UCH-1 (cell line): ENCODE data around the genes TMEM123, GRIA4 and ACAT1.

DNA sequence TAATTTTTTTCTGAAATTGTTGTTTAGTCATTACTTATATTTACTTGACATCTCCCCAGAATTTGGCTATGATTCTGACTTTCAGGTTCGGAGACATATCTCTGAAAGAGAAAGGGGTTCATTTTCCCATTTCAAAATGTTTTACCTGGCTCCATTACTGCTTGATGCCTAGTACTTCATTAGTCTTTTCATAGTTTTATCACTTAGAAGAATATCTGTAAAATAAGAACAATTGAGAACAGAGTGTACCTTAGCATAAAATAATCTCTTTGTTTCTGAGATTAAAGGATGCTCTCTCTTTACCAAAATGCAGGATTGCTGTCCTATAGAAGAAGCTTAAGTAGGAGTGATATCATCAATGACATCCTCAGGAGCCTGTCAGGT, 943.8 kb downstream of the JRKL start:
- RRBS, result no CpG with 5 or more reads among the region's 1 CpG

DNA sequence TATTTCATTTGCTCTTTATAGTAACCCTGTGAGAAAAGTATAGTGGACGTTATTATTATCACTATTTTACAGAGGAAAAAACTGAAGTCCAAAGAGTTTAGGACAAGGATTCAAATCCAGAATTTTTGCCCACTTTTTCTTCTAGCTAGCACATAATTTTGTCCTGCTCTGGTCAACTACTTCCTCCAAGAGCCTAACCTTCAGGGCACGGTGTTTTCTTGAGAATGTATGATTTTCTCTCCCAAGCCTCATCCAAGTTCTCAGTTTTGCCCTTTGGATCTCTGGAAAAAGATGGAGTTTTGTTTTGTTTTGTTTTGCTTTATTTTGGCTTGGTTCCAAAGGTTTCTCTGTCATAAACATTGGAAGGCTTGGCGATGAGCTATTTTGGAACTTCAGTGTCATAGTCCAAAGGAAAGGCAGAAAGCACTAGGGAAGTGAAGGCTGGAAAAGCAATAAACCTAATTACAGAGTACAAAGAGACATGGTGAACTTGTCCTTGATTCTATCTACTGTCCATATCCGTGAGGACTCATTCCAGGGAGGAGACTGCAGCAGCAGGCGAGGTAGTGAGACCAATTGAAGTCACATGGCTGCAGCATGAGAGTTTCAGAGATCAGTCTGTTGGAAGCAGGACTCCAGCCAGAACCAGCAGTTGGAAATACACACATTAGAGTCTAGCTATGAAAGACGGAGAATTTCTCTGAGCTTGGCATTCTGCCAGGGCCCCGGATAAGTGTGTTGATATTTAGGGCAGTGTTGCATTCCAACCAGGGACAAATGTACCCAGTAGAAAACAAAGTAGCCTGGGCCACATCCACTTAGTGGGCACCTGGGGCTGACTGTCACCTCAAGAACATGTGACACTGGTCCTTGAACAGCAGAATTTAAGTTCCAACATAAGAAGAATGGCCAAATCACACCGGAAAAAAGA, 54.2 kb upstream of the ARHGAP42 start:
- RRBS, result no CpG with 5 or more reads among the region's 8 CpGs

DNA sequence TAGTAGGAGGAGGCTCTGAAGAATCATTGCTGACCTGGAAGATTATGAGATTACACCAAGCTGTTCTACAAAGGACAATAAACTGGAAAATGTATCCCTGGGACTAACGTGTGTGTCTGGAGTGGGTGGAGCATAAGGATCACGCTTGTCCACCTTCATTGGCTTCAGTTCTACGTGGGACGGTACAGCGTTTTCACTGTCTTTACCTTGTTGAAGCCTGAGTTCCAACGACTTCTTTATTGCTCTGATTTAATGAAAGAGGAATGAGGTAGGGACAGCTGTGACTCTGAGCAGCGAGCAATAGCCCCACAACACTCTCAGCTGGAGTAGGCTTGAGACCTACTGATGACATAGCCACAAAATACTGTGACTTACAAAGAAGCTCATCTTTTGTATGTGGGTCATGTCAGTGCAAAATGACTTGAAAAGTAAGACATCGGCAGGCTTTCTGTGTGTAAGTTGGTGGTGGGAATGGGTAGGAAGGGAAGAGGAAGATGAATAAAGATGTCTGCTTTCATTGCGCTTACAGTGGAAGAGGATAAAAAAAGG, 87.1 kb downstream of the ARHGAP42 start:
- RRBS, result no CpG with 5 or more reads among the region's 9 CpGs

GRCh38 chr11:101852414-101852674, 62.5 kb upstream of the CEP126 start:
- RRBS, result no CpG with 5 or more reads among the region's 11 CpGs

GRCh38 chr11:102216815-102217186, 100.5 kb upstream of the BIRC3 start:
- RRBS, result no CpG with 5 or more reads among the region's 1 CpG

- RRBS, result no CpG with 5 or more reads among the region's 3 CpGs
Observed at GRCh38 chr11:102220412-102220893, 96.8 kb upstream of the BIRC3 start.

GRCh38 chr11:102223497-102224261, 93.6 kb upstream of the BIRC3 start:
- RRBS, result no CpG with 5 or more reads among the region's 8 CpGs

DNA sequence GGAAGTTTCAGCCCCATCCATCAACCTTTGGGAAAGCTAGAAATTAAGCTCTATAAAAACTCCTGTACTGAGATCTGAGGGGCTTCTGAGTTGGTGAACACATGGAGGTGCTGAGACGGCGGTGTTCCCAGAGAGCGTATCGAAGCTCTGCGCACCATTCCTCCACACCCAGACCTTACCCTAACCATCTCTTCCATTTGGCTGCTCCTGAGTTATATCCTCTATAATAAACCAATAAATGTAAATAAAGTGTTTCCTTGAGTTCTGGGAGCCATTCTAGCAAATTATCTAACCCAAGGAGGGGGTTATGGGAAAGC, 41.4 kb downstream of the TMEM123 start:
- RRBS, result no CpG with 5 or more reads among the region's 5 CpGs

DNA sequence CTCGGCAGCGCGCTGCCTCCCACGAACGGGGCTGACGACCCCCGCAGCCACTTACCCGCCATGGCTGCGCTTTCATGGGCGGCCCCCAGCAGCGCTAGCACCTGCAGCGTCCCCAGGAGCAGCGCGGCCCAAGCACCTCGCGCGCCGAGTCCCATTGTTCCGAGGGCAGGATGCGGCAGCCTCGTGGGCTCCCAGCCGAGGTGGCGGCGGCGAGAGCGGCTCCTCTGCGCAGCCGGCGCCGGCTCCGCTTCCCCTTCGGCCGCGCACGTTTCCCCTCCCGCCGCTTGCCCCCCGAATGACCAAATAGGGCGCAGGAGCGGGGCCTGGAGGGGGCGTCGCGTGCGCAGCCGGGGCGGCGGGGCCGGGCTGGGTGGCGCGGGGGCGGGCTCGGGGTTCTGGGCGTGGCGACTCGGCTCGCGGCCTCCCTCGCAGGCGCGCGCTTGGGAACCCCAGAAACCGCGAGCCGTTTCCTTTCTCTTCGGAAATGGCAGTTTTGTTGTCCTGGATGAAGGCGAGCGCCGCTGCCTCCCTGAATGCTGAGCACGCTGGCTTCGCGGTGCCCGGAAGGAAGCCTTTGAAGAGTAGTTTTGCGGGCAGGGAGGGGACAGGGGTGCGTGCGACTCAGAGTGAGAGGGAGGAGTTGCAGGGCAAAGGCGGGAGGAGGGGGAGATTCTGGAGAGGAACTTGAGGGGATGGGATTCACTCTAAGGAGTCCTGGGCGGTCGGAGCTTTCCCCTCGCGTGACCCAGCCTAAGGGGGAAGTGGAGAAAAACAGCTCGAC, at the start of gene TMEM123:
Gene TMEM123, minus strand, starts transcription at position 297 of the 781 bp plus-strand sequence.
- RRBS, result no CpG with 5 or more reads among the region's 81 CpGs

GRCh38 chr11:102552314-102553019, 21.9 kb upstream of the MMP7 start:
- RRBS, result no CpG with 5 or more reads among the region's 10 CpGs

GRCh38 chr11:102831262-102832001, 12.0 kb downstream of the MMP3 start:
- RRBS, result no CpG with 5 or more reads among the region's 33 CpGs

- RRBS, result no CpG with 5 or more reads among the region's 6 CpGs
Observed at GRCh38 chr11:103772967-103773635, 263.3 kb upstream of the DDI1 start.

- RRBS, result no CpG with 5 or more reads among the region's 4 CpGs
Observed at GRCh38 chr11:104705479-104706265, 262.7 kb downstream of the CASP4 start.

- RRBS, result no CpG with 5 or more reads among the region's 2 CpGs
Observed at GRCh38 chr11:104829968-104830495, 138.3 kb downstream of the CASP4 start.

DNA sequence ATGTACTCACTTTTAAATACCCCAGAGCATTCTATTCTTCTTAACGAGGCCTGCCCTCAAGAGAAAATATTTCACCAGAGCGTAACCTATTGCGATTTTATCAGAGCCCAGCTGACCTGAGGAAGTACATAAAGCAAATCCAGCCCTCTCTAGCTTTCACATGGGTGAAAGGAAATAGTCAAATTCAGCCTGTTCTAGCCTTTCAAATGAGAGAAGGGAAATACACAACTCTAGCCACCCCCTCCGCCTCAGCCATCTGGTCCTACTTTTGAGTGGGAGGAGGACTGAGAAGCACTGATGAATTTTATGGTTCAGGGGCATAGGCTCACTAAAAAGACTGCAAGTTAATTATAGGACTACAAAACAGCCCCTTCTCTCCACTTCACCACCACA, 109.0 kb downstream of the CASP4 start:
- RRBS, result no CpG with 5 or more reads among the region's 4 CpGs

- RRBS, result 4% methylated on average over 8 of the region's 58 CpGs
Observed at GRCh38 chr11:105609805-105610885, at the start of gene GRIA4. TSS of gene GRIA4 (plus strand) at chr11:105610073.

- RRBS, result no CpG with 5 or more reads among the region's 12 CpGs
Observed at GRCh38 chr11:106176793-106177141, 99.3 kb downstream of the AASDHPPT start.

- RRBS, result no CpG with 5 or more reads among the region's 2 CpGs
Observed at GRCh38 chr11:107839841-107840462, 18.6 kb downstream of the SLC35F2 start.

GRCh38 chr11:108121008-108122151, at the start of gene ACAT1:
TSS of gene ACAT1 (plus strand) at chr11:108121567.
- RRBS, result 3% methylated on average over 32 of the region's 78 CpGs